ENCODE measurements around a stretch of chr2.

DNA sequence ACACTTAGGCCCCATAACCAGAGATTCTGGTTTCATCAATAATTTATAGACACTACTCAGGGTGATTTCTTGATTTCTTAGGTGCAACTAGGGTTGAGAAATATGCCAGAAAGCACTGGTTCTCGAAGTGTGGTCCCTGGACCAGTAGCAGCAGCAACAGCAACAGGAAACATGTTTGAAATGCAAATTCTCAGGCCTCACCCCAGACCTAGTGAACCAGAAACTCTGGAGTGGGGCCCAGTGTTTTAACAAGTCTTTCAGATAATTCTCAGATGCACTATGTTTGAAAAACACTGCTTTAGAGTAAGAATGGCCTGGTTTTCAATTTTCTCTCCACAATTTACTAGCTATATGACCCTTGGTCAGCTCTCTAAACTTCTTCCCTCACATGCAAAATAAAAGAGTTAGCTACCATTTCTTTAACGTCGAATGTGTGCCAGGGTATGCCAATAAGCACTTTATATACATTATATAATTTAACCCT lies 91.3 kb downstream of the GTDC1 start:
- PRO-cap = no peak

DNA sequence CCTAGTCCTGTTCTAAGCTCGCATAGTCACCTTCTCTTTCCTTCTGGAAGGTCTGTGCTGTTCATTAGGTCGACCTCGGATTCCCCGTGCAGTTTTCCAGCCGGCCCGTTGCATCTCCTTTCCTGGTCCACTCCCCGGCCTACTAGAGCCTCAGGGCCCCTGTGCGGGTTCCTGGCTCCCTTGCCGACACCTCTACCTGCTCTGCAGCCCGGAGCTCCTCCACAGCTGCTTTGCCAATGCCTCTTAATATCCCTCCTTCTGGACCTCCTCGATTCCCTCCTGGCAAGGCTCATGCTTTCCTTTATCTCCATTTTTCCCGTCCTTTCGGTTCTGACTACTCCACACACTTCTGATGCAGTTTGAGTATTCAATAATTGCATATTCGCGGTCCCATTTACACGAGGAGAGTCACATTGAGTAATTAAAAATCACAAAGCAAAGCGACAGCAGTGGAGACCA lies 565 bp upstream of the GTDC1 start:
- PRO-cap = no peak

DNA sequence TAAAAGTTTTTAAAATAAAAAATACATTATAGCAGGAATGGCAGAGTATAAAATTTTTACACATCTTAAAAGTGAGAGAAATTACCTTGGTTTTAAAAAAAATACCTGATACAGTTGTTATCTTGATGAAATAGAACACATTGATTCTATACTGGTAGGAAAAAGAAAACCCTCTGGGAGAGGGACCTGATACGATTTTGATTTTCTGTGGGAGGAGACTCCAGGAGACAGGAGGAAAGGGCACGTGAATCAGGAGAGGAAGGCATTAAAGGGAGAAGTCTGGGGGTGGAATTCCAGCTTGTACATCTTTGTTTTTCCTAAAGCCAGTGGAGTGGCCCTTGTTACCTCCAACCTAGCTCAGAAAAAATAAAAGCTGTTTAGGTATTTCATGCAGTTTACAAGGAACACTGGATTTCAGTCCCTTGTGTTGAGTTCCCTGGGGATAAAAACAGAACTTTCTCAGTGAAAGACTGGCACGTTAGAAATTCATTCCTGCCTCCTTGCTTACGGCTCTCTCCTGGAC lies 17.2 kb upstream of the GTDC1 start:
- PRO-cap = no peak

DNA sequence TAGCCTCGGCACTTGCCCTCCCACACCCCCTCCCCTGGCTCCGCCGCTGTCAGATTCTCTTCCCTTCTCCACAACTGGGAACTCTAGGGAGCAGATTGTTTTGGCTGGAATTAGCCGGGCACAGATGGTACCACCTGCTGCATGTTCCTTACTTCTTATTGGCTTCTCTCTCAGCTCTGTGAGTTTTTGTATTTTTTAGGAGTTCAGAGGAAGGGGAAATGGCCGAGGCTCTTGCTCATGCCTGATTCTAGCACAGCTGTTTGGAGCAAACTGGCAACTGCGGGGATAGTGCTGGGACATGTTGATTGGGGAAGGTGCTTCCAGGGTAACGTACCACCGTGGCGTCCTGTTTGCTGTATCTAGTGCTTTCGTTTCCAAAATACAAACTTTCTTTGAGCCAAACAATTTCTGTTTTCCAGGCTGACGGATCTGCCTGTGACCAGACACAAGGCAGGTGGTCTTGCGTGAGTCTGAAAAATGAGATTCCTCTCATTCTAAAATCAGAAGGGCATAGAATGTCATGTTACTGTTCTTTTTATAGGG lies 47.7 kb upstream of the GTDC1 start:
- PRO-cap = no peak

- PRO-cap = unidirectional peak, minus-strand start at chr2:144381813
Measured at GRCh38 chr2:144380935-144381930, 48.9 kb upstream of the GTDC1 start.

- PRO-cap = no peak
Measured at GRCh38 chr2:144490564-144491716, 29.0 kb downstream of the ZEB2 start.

- PRO-cap = unidirectional peak, minus-strand start at chr2:144512917; bidirectional peak, plus-strand start at chr2:144513339, minus-strand start at chr2:144513227
Measured at GRCh38 chr2:144512550-144513456, 7.1 kb downstream of the ZEB2 start.

- PRO-cap = bidirectional peak, plus-strand start at chr2:144516123, minus-strand start at chr2:144516164
Measured at GRCh38 chr2:144515357-144516244, 4.3 kb downstream of the ZEB2 start.

DNA sequence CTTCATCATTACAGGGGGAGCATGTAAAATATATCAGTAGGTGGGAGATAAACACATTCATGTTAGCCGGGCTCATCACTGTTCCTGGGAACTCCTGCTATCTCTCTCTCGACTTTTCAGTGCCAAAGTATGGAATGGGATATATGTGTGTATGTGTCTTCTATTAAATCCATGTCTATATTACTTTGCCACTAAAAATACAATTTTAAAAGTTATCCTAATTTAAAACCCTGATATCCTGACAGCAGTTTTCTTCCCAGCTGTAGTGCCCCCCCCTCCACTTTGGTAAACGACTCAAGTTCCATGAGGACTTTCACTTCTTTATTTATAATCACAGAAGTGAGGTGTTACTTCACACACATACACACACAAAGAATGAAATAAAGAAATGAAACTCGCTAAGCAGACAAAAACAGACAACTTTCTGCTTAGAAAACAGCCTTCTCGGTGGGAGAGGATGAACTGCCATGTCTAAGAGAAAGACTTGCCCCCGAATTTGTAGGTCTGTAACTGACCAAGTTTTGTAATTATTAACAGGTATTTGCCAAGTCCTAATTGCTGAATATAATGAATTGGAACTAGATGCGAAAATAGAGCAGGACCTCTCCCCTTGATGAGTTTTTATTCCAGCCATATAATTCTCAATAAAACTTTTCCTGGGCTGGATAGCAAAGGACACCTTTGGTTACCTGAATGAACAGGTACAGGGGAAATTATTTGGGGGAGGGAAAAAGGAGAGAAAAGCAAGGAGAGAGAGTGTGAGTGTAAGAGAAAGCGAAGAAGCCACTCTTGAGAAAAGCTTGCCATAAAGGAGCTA lies 737 bp downstream of the ZEB2 start:
- PRO-cap = bidirectional peak, plus-strand start at position 438 of the sequence, minus-strand start at position 106 of the sequence; bidirectional peak, plus-strand start outside the sequence, minus-strand start at position 618 of the sequence

DNA sequence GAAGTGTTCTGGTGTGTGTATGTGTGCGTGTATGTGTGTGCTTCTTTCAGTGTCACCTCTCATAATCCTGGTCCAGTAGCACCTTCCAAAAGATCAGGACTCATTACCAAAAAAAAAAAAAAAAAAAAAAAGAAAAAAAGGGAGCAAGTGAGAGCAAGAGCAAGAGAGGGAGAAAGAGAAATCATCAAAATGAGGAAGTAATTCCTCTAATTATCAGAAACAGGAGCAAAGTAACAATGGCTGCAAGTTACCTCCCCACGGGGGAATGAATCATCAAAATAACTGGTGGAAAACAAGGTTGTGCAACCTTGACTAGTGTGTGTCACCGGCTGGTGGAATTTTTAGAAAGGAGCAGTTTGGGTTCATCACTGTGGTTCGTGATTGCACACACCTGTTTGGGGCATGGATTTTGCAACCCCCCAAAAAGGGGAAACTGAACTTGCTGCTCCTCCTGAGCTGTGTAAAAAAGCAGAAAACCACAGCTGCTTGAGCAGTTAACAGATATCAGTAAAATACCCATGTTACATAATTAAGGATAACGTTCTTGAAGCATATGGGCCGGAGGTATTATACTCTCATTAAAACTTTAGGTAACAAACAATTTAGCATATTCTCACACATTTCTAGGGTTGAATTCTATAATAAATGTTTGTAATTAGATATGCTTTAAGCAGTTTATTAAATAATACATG lies 184.0 kb upstream of the ZEB2 start:
- PRO-cap = no peak

DNA sequence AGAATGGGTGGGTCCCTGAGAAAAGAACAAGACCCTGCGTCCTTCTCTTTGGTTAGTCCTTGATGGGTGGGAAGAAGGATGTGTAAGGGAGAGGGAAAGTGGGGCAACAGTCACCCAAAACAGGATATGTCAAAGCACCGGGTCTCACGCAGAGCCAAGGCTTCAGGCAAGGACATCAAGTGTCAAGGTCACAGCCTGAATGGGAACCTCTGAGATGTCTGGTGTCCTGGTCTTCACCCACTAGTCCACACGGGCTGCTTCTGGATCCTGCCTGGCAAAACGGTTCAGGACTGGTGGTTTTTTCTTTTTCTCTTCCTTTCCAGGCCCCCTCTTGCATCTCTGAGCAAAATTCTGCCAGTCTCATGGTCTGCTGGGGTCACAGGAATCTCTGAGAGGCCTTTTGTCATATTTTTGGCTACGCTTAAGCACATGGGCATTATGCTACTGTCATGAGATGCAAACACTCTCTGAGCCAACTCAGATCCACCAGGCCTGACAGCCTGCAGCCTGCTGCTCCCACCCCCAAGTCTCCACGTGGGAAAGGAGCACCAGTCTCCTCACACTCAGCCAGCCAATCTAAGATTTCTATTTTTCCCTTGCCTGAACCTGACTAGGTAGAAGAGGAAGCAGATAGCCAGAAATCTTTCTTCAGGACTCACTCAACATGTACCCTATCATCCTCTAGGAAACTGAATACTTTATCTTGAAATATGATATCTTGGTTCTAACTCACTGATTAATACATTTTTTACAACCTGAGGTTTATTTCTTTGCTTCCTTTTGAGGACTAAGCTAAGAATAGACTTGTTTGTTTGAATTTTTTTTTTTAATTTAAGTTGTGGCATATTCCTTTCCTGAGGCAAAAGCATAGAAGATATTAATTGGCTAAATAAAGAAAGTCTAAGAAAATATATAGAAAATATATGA lies 518.3 kb upstream of the ZEB2 start:
- PRO-cap = no peak

- PRO-cap = no peak
Measured at GRCh38 chr2:145066916-145067179, 546.9 kb upstream of the ZEB2 start.

- PRO-cap = unidirectional peak, plus-strand start at chr2:145416017
Measured at GRCh38 chr2:145415754-145416225, 895.9 kb upstream of the ZEB2 start.

DNA sequence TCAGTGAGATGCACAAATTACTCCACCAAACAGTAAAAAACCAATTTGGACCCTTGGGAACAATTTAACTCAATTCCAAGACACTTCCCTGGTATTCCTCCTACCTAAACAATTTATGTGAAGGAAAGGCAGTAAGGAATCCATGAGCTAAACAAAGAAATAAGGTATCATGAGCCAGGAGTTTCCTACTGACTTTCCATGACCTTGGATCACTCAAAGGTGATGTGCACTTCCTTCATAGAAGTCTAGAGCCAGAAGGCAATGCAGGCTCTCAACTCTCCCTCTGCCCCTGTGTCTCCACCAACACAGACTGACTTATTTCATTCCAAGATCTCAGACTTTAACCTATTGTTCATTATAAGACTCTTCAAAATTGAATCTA lies 230.6 kb upstream of the ACVR2A start:
- PRO-cap = no peak

GRCh38 chr2:148048230-148048885 lies 27.5 kb downstream of the MBD5 start:
- PRO-cap = no peak

- PRO-cap = no peak
Measured at GRCh38 chr2:148263723-148264295, 242.9 kb downstream of the MBD5 start.

GRCh38 chr2:148704188-148705157 lies 59.9 kb downstream of the EPC2 start:
- PRO-cap = no peak

DNA sequence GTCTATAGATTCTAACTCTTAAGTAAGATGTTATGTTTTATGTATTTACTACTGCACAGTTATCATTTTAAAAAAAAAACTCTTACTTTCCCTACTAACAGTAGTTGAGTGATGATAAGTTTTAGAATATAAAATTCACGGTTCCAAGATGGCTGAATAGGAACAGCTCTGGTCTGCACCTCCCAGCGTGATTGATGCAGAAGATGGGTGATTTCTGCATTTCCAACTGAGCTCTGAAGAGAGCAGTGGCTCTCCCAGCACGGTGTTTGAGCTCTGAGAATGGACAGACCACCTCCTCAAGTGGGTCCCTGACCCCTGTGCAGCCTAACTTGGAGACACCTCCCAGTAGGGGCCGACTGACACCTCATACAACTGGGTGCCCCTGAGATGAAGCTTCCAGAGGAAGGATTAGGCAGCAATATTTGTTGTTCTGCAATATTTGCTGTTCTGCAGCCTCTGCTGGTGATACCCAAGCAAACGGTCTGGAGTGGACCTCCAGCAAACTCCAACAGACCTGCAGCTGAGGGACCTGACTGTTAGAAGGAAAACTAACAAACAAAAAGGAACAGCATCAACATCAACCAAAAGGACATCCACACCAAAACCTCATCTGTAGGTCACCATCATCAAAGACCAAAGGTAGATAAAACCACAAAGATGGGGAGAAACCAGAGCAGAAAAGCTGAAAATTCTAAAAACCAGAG lies 60.8 kb downstream of the EPC2 start:
- PRO-cap = no peak

DNA sequence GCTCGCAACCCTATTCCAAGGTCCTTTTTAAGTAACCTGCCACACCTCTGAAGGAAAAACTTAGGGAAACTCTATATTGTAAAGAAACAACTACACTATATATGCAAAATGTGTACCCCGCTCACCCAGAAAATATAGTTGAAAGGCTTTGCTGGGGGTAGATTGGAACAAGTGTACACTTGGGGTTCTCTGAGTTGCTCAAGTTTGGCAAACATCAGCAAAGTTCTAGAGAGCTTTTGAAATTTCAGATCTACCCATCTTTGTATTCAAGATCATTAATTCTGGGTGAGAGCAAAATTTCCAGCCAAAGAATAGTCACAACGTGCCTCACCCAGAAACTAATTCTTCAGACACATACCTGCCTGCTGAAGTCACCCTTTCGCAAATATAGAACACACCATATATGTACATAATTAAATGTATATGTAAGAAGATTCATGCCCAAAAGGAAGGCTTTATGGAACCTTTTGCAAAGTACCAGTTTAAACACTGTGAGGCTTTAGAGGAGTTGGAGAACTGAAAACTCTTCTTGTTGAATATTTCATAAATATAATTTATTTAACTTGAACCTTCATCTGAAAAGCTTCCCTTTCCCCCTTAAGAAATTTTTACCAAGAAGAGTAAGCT lies 8.4 kb downstream of the RND3 start:
- PRO-cap = no peak

- PRO-cap = no peak
Measured at GRCh38 chr2:150495905-150496617, 8.6 kb upstream of the RND3 start.